ENCODE data around the genes SP140 and C2orf72.

GRCh38 chr2:229573053-229573543 lies 141.3 kb downstream of the DNER start:
- RRBS, result no CpG with 5 or more reads among the region's 5 CpGs

DNA sequence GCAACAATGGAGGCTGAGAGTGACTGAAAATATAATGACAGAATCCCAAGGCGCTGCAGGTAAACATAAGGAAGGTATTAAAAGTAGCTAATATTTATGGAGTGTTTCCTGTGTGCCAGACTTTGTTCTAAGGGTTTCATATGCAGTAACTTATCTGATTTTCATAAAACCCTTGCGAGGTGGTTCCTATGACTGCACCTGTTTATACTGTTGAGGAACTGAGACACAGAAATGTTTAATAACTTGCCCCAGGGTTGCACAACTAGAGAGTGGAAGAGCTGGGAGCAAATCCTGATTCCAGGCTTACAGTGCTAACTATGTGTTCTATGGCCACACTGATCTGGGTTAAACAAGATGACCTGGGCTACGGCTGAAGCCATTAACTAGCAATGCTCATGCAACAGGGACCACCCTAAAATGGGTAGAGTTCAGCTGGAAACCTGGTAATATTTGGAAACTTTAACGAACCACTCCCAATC lies 2.3 kb downstream of the SP110 start:
- RRBS, result no CpG with 5 or more reads among the region's 4 CpGs

- RRBS, result no CpG with 5 or more reads among the region's 13 CpGs
Measured at GRCh38 chr2:230225371-230226257, at the start of gene SP140. SP140 (plus strand) TSS chr2:230225736.

DNA sequence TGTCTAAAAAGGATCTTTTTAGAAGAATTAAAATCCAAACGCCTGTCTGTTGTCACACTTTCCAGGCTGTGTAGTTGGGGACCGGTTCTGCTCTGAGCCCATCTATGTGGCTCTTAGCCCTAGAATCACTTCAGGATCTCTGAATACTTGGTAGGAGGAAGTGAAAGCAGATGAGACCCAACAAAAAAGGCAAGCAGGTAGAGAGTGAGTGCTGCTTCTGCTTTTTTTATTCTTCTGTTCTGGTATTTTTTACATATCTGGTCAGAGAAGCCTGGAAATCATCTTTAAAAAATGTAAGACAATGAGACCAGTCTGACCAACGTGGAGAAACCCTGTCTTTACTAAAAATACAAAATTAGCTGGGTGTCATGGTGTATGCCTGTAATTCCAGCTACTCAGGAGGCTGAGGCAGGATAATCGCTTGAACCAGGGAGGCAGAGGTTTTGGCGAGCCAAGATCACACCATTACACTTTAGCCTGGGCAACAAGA lies 767 bp downstream of the SP140 start:
- RRBS, result no CpG with 5 or more reads among the region's 5 CpGs

- RRBS, result no CpG with 5 or more reads among the region's 6 CpGs
Measured at GRCh38 chr2:230391795-230392285, 24.2 kb upstream of the SP100 start.

DNA sequence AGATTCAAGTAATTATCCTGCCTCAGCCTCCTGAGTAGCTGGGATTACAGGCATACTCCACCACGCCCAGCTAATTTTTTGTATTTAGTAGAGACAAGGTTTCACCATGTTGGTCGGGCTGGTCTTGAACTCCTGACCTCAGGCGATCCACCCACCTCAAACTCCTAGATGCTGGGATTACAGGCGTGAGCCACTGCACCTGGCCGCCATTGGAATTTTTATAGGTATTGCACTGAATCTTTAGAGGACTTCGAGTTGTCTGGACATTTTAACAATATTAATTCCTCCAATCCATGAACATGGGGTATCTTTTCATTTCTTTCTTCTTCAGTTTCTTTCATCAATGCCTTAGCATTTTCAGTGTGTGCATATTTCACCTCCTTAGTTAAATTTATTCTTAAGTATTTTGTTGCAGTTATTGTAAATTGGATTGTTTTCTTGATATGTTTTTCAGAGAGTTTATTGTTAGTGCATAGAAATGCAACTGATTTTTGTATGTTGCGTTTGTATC lies 36.3 kb downstream of the SP100 start:
- RRBS, result no CpG with 5 or more reads among the region's 7 CpGs

DNA sequence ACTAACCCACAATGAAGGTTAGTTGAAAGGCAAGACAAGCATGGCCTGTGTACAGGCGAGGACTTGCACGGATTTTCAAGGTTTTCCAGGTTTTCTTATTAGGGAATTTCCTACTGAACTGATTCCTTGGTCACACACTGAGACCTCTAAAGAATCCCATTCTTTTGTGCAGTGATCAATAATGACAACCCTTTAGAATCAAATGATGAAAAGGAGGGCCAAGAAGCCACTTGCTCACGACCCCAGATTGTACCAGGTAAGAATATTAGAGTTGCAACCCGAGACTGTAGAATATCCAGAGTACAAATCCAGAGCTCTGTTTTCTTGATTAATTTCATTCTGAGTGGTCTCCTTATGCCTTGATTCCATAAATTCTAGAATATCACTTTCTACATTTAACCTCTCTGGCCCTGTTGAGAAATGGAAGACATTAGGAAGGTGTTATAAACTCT lies 47.9 kb downstream of the SP100 start:
- RRBS, result no CpG with 5 or more reads among the region's 4 CpGs

DNA sequence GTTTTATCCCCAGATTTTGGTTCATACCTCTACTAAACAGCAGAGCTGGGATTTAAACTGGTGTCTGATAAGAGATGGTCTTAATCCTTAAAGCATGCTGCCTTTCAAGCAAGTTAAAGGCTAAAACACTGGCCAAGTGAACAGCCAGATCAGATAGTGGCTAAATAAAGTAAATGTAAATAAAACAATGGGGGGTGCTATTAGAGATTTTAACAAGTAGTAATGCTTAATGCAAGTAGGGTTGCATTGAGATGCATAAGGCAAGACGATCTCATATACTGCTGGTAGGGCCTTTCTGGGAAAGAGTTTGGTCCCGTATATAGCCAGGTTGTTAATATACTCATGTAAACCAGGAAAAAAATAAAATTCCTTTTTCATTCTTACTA lies 18.4 kb downstream of the CAB39 start:
- RRBS, result no CpG with 5 or more reads among the region's 2 CpGs

DNA sequence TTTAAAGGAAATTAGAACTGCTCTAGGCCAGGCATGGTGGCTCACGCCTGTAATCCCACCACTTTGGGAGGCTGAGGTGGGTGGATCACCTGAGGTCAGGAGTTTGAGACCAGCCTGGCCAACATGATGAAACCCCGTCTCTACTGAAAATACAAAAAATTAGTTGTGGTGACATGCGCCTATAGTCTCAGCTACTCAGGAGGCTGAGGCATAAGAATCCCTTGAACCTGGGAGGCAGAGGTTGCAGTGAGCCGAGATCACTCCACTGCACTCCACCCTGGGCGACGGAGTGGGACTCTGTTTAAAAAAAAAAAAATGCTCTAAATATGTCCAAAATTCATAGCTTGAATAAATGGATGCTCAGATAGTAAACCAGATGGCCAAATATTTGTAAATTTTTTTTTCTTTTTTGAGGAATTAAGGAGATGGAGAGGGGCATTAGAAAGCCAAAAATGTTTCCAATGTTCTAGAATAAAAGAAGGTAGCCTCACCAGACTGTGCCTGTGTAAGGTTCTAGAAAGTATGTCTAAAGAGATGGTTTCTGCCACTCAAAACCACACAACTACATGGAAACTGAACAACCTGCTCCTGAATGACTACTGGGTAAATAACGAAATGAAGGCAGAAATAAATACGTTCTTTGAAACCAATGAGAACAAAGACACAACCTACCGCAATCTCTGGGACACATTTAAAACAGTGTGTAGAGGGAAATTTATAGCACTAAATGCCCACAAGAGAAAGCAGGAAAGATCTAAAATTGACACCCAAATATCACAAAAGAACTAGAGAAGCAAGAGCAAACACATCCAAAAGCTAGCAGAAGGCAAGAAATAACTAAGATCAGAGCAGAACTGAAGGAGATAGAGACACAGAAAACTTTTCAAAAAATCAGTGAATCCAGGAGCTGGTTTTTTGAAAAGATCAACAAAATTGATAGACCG lies 62.9 kb upstream of the ITM2C start:
- RRBS, result no CpG with 5 or more reads among the region's 10 CpGs

- RRBS, result no CpG with 5 or more reads among the region's 22 CpGs
Measured at GRCh38 chr2:230870603-230871493, 6.1 kb downstream of the ITM2C start.

- RRBS, result 4% methylated on average over 21 of the region's 32 CpGs
Measured at GRCh38 chr2:230987006-230987614, 8.8 kb upstream of the SPATA3 start.

DNA sequence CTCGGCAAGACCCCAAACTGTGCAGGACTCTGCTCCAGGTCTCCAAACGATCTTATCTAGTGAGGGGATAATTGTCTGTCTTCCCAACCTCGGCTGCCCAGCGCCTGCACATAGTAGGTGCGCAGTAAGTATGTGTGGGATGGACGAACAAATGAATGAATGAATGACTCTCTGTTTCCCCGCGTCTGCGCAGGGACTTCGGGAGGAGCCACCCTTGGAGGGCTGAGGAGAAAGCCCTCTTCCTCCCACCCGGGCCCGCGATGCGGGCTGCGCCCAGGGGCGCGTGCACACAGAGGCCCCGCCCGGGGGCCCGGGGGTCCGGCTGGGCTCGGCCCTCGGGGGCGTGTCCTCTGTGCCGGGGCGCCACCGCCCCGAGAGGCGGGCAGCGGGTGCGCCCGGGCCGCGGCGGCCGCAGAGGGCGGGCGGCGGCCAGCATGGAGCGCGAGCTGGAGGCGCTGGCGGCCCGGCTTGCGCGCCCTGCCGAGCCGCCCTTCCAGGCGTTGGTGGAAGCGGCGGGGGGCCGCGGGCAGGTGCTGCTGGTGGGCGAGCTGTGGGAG lies at the start of gene C2orf72:
C2orf72 (plus strand) TSS at position 392 of the 557 bp plus-strand sequence.
- RRBS, result 2% methylated on average over 32 of the region's 54 CpGs

DNA sequence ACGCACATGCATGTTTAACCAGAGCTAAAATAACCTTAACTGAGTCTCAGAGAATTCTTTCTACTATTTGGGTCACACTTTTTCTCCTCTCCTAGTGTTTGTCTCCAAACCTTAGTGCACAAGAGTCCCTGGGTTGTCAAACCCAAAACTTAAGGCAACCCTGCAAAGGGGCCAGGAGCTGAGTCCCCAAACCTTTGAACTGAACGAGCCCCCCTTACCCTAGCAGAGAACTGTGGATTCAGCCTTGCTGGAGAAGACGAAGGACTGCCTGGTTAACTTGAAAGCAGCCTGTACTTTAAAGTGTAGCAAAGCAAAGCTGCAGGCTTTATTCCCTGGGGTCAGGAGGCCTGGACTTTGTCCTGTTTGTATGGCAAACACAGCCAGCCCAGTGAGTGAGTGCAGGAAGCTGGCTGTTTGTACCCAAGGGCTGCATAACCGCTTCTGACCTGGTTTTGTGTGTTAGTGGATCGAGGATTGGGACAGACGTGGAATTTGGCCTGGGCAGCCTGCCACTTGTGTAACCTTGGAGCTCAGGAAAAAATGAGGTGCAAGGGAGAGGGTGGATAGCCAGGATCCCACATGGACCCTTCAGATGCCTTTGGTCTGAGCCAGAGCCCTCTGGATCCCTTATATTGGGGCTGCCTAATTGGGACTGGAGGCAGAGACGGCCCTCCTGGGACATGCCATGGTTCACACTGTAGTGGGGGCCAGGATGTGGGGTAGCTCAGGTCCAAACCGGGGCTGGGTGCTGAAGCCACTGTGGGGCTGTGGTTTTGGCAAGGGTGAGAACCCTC lies 6.4 kb upstream of the PSMD1 start:
- RRBS, result no CpG with 5 or more reads among the region's 8 CpGs

- RRBS, result no CpG with 5 or more reads among the region's 7 CpGs
Measured at GRCh38 chr2:231299347-231299921, 96.1 kb upstream of the B3GNT7 start.

DNA sequence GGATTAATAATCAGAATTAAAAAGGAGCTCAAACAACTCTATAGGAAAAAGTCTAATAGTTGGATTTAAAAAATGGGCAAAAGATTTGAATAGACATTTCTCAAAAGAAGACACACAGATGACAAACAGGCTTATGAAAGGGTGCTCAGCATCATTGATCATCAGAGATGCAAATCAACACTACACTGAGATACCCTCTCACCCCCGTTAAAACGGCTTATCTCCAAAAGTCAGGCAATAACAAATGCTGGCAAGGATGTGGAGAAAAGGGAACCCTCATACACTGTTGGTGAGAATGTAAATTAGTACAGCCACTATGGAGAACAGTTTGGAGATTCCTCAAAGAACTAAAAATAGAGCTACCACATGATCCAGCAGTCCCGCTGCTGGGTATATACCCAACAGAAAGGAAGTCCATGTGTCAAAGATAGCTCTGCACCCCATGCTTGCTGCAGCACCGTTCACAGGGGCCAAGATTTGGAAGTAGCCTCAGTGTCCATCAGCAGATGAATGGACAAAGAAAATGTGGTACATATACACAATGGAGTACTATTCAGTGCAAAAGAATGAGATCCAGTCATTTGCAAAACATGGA lies 46.7 kb upstream of the B3GNT7 start:
- RRBS, result no CpG with 5 or more reads among the region's 4 CpGs

GRCh38 chr2:231369873-231370963 lies 25.3 kb upstream of the B3GNT7 start:
- RRBS, result 77% methylated on average over 5 of the region's 27 CpGs

GRCh38 chr2:231604966-231605168 lies 12.2 kb downstream of the TEX44 start:
- RRBS, result 2% methylated on average over 11 of the region's 15 CpGs

DNA sequence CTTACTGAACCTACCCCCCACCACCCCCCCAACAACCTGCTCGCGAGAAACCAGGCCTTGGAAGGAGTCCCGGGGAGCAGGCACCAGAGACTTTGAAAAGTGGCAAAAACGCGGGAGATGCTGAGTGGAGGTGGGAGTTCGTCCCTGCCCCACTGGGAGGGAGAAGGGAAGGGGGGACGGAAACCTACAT lies 20.0 kb downstream of the TEX44 start:
- RRBS, result no CpG with 5 or more reads among the region's 7 CpGs

- RRBS, result 1% methylated on average over 47 of the region's 81 CpGs
Measured at GRCh38 chr2:231613888-231614643, 21.4 kb downstream of the TEX44 start.

Measured in choroid plexus epithelial cell (primary cell).